ENCODE results near the genes CDC40, CDK19 and GTF3C6.

- PRO-cap, result no peak
- RAMPAGE, long total RNA, 4 experiments, result no peak in any of the 4 experiments
These were observed 31.9 kb downstream of the SESN1 start for GRCh38 chr6:109062792-109063153.

- PRO-cap, result no peak
- RAMPAGE, long total RNA, 4 experiments, result no peak in any of the 4 experiments
These were observed 11.0 kb downstream of the SESN1 start for GRCh38 chr6:109083521-109084075.

DNA sequence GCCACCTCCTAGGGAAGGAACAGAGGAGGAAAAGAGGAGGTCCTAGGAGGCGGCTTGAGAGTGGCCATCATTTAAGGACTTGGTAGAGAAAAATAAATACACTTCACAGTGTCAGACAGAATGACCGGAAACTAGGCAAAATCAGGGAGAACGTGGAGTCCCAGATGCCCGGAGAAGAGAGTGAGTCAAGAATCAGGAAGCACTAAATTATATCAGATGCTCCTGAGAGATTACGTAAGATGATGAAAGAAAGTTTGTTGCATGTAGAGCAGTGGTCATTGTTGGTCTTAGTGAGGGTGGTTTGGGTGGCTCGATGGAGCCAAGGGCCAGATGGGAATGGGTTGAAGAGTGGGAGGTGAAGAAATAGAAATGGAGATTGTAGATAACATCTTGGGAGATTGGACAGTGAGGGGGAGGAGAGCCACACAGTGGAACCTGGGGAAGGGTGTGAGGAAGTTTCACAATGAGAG is 142.3 kb downstream of the CEP57L1 start:
- PRO-cap, result no peak
- RAMPAGE, long total RNA, 4 experiments, result no peak in any of the 4 experiments

- PRO-cap, result no peak
- RAMPAGE, long total RNA, 4 experiments, result no peak in any of the 4 experiments
These were observed 38.6 kb downstream of the CD164 start for GRCh38 chr6:109343704-109343978.

GRCh38 chr6:109347756-109348721 is 34.2 kb downstream of the CD164 start:
- PRO-cap, result no peak
- RAMPAGE, long total RNA, 4 experiments, result no peak in any of the 4 experiments

DNA sequence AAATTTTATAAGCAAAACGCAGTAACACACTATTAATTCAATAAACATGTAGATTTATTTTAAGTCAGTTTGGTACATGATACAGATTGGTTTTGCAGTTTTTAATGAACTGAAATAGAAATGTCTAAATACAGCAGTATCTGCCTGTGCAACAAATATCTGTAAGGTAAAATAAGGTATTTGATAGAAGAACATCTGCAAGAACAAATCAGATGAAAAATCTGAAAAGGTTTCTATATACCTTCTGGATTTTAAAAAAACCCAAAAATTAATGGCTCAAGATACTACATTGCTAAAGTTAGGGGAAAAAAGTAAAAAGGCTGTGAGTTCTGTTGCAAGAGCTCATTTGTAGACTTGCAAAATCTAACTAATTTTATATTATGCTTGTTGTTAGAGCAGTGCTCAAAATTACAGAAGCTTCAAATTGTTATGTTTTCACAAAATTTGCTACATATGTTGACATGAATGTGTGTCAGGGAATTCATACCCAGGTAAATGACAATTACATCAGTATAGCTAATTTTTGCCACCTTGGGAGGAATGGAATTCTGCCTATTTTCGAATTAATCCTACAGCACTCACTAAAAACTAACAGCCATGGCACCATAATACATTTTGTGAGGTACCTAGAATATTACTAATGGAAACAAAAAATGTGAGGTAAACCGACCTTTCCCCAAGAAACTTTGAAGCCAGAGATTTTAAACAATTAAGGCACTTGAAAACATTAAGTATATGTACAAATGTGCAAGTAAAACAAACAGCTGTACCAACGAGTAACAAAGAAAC is 15.6 kb downstream of the CD164 start:
- PRO-cap, result no peak
- RAMPAGE, long total RNA, 4 experiments, result no peak in any of the 4 experiments

- PRO-cap, result no peak
- RAMPAGE, long total RNA, 4 experiments, result no peak in any of the 4 experiments
These were observed 13.4 kb downstream of the CD164 start for GRCh38 chr6:109368767-109369309.

DNA sequence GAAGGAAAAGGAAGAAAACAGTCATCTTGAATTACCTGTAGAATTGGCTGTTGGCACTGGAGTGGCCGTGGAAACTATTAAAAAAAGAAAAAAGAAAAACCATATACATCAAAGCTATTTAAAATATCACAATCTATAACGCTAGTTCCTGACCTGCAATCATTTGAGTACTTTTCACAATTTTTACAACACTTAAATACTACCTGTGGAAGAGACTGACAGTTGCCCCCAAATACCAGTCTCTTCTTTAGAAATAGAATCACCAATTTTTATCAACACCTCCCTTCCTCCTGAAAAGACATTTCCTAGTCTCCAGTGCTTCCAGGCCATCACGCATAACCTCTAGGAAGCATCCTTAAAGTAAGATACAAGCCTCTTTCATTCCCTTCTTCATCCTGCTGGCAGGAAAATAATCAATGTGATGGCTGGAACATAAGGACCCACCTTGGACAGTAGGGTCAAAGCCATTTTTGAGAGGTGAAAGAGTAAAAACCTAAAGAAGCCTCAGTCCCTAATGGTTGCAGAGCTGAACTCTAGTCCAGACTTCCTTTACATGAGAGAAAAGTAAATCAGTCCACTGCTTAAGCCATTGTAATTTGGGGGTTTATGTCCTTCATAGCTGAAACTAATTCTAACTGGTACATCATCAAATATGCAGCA is 6.1 kb downstream of the CD164 start:
- PRO-cap, result no peak
- RAMPAGE, long total RNA, 4 experiments, result no peak in any of the 4 experiments

DNA sequence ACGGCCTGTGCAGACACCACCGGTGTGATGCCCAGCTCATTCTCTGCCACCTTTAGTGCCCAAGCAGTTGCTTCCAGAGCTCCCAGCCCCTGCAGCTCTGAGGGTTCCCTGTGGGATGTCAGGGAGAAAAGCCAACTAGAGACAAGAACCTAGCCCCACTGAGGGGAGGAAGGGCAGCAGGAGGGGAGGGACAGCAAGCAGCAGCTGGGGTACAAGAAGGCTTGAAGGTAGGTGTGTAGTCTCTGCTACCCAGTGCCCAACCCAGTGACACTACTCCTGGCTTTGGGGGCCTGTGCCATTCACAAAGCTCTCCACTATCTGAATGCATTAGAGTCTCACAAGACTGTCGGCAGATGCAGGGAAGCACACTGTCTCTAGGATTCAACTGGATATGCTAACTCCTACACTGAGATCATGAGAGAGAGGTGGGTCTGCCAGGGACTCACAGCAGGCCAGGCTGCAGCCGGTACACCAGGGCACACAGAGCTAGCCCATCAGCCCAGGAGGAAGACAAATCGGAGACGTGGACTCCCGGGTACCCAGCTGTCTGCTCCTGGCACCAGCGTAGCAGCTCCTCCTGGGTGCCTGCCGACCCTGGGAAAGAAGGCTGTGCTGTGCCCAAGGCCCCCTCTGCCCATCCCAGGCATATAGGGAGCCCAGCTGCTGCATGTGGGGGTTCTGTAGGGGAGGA is 7.1 kb downstream of the MICAL1 start:
- PRO-cap, result no peak
- RAMPAGE, long total RNA, 4 experiments, result start-site peak on the minus strand in 1 of 4 experiments, centred at positions 54 to 152 of the sequence, 6 to 8 reads per replicate

- PRO-cap, result no peak
- RAMPAGE, long total RNA, 4 experiments, result no peak in any of the 4 experiments
These were observed 5.9 kb downstream of the MICAL1 start for GRCh38 chr6:109449567-109450247.

DNA sequence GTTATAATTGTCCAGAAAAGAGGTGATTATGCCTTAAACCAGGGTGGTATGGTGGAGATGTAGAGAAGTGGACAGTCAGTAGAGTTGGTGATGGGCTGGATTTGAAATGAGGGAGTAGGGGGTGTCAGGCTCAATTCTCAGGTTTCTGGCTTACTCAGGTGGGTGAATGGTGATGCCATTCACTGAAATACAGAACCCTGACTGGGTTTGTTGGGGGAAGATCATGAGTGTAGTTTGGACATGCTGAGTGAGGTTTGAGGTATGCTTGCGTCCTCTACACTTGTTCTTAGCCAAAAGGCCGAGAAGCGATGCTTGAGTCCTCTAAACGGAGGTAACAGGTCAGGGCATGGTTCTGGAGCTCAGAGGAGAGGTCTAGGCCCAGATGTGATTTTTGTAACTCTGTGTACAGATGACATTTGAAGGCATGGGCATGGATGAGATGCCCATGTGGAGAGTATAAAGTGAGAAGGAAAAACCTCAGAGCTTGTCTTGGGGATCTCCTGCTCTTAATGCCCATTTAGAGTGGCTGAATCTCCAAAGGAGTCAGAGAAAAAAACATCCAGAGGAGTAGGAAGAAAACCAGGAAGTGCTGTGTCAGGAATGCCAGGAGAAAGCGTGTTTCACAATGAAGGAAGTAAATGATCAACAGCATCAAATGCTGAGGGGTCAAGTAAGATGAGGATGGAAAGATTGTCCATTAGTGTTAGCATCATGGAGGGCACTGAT is 55.9 kb downstream of the FIG4 start:
- PRO-cap, result no peak
- RAMPAGE, long total RNA, 4 experiments, result no peak in any of the 4 experiments

DNA sequence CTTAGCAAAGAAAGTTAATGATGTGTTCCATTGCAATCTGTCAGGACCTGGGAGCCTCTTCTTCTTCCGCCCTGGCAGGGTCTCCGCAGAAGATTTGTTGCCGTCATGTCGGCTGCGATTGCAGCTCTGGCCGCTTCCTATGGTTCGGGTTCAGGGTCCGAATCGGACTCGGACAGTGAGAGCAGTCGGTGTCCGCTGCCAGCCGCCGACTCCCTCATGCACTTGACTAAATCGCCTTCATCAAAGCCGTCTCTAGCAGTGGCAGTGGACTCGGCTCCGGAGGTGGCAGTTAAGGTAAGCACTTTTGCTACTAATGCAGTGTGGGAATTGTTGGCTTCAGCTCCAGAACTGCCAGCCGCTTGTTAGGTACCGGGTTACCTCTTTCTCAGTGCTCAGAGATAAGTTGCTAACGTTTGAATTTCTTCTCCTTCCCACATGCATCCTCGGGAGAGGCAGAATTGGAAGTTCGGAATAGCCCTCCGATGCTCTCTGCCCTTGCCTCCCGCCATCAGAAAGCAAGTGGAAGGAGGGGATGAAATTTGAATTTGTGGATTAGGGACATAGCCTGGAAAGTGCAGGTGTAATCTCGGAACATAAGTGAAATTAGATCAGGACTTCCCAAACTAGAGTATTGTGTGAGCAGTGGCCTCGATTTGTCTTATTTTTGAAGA is at the start of gene CDC40:
Gene CDC40 (plus strand): TSS at position 88 of the 671 bp plus-strand sequence.
- PRO-cap, result no peak
- RAMPAGE, long total RNA, 4 experiments, result start-site peak on the plus strand in 4 of 4 experiments, centred at positions 89 to 92 of the sequence, 86 to 277 reads per replicate

DNA sequence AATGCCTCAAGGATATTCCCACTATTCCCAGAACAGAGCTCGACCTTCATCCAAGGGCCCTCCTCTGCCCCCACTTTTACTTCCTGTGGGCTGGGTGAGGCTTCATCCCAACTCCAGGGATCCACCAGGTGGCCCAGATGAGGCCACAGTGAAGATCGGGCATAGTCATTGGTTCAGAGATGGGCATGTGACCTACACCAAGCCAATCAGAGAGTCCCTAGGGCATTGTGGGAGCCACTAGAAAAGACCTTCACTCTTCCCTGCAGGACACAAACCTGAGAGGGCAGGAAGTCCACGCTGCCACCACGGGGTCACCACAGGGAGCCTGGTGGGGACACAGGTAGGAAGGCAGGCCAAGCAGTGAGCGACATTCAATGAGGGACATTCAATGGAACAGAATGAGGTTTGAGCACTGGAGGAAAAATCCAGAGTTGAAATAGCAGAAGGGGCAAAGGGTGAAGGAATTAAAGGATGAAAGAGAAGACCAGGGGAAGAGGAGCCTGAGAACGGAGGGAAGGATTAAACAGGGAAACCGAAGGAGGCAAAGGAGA is 73.0 kb upstream of the SLC22A16 start:
- PRO-cap, result no peak
- RAMPAGE, long total RNA, 4 experiments, result no peak in any of the 4 experiments

DNA sequence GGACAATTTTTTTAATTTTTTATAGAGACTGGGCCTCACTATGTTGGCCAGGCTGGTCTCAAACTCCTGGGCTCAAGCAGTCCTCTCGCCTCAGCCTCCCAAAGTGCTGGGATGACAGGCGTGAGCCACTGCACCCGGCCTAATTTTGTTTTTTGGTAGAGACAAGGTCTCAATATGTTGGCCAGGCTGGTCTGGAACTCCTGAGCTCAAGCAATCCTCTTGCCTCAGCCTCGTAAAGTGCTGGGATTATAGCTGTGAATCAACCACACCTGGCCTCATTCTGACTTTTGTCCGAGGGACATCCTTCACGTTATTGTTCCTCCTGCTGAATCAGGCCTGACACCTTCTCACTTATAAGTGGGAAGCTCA is 92.4 kb upstream of the SLC22A16 start:
- PRO-cap, result no peak
- RAMPAGE, long total RNA, 4 experiments, result no peak in any of the 4 experiments

DNA sequence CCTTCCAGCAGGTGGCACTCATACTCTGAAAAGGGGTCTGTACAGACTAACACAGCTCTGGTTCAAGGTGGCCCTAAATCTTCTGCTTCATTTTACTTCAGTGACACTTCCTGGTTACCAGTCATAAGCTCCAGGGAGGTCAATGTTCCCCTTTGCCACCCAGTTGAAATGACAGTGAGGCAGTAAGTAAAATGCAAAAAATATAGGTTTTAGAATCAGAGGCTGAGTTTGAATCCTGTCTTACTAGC is 132.8 kb downstream of the CDK19 start:
- PRO-cap, result no peak
- RAMPAGE, long total RNA, 4 experiments, result no peak in any of the 4 experiments

GRCh38 chr6:110814281-110814852 is 902 bp downstream of the CDK19 start:
- PRO-cap, result no peak
- RAMPAGE, long total RNA, 4 experiments, result no peak in any of the 4 experiments

DNA sequence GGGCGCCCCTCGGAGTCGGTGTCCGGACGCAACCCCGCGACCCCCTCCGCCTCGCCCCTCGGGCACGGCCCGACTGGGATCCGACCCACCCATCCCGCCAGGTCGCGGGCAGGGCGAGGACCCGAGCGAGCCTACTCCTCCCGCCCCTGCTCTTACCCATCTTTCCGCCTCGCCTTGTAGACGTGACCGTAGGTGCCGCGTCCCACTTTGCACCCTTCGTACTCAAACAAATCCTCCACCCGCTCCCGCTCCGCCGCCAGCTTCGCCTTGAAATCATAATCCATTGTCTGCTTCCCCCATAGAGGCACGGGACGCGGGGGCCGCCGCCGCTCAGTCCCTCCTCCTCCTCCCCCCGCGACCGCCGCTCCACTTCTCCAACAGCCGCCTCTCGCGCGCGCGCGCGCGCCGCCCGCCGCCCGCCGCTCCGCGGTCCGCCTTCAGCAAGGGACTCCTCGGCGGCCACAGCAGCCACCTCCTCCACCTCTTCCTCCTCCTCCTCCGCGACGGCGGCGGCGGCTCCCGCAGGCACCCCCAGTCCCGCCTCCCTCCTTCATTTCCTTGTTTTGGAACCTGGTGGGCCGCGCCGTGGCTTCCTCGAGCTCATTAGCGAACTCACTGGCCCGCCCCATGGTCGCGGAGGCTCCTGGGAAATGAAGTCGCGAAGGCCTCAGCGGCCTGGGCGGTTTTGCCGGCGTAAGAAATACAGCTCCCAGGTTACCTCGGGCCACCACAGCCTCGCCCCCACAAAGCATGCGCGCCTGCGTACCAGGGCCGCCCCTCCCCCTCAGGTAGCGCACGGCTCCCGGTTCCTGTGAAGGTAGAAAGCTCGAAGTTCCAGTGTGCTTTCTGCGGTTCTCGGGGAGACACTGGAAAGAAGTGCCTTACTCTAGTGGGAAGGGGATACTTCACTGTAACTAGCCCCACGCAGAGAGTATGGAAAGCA is at the start of gene CDK19:
Gene CDK19 (minus strand): TSS at position 617 of the 943 bp plus-strand sequence.
- PRO-cap, result unidirectional peak, minus-strand start at position 547 of the sequence
- RAMPAGE, long total RNA, 4 experiments, result start-site peak on the minus strand in 2 of 4 experiments, centred at positions 327 to 393 of the sequence, 19 to 30 reads per replicate

DNA sequence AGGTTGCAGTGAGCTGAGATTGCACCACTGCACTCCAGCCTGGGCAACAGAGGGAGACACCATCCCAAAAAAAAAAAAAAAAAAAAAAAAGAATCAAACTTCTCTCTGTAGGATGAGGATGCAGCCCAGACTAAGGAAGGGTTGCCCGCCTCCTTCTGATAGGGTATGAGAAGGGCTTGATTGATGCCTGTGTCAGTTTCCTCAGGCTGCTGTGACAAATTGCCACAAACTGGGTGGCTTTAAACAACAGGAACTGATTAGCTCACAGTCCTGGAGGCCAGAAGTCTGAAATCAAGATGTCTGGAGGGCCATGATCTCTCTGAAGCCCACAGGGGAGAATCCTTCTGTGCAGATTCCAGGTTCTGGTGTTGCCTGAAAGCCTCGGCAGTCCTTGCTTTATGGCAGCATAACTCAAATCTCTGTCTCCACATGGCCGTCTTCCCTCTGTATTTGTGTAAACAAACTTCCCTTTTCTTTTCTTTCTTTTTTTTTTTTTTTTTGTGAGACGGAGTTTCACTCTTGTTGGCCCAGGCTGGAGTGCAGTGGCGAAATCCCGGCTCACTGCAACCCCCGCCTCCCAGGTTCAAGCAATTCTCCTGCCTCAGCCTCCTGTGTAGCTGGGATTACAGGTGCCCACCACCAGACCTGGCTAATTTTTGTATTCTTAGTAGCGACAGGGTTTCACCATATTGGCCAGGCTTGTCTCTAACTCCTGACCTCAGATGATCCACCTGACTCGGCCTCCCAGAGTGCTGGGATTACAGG is 11.1 kb upstream of the CDK19 start:
- PRO-cap, result no peak
- RAMPAGE, long total RNA, 4 experiments, result no peak in any of the 4 experiments

DNA sequence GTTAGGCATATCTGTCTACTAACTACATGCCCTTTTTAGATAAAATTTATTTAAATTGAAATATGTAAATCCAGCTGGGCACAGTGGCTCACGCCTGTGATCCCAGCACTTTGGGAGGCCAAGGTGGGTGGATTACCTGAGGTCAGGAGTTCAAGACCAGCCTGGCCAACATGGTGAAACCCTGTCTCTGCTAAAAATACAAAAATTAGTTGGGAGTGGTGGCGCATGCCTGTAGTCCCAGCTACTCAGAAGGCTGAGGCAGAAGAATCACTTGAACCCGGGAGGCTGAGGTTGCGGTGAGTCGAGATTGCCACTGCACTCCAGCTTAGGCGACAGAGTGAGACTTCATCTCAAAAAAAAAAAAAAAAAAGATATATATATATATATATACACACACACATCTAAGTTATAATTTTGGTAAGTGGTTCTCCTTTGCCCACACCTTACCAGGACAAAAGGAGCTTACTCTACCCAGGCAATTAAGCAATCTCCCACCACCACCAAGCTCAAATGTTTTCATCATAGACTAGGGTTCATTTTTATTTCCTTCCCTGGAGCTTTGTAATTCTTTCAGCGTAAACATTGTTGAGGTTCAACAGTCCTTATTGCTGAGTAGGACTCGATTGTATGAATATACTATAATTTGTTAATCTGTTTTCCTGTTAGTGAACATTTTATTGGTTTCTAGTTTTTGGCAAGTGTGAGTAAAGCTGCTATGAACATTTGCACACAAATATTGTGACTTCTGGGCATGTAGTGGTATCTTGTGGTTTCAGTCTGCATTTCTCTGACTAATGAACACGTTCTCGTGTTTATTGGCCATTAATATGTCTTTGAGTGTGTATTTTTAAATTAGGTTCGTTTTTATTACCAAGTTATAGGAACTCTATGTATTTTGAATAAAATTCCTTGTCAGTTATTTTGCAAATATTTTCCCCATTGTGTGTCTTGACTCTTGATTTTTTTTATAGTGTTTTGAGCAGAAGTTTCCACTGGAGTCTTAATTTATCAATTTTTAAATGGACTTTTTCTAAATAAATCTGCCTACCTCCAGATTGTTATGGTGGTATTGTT is 23.6 kb downstream of the AMD1 start:
- PRO-cap, result no peak
- RAMPAGE, long total RNA, 4 experiments, result no peak in any of the 4 experiments

- PRO-cap, result bidirectional peak, plus-strand start at chr6:110958743, minus-strand start at chr6:110958620
- RAMPAGE, long total RNA, 4 experiments, result start-site peak on the plus strand in 4 of 4 experiments, at chr6:110958443-110958764 at its widest, 54 to 1,203 reads per replicate
These were observed at the start of gene GTF3C6 for GRCh38 chr6:110958313-110959379. Gene GTF3C6, plus strand, starts transcription at chr6:110958706.